GM06990 (cell line): ENCODE measurements around the genes DHX15 and SMIM20.

DNA sequence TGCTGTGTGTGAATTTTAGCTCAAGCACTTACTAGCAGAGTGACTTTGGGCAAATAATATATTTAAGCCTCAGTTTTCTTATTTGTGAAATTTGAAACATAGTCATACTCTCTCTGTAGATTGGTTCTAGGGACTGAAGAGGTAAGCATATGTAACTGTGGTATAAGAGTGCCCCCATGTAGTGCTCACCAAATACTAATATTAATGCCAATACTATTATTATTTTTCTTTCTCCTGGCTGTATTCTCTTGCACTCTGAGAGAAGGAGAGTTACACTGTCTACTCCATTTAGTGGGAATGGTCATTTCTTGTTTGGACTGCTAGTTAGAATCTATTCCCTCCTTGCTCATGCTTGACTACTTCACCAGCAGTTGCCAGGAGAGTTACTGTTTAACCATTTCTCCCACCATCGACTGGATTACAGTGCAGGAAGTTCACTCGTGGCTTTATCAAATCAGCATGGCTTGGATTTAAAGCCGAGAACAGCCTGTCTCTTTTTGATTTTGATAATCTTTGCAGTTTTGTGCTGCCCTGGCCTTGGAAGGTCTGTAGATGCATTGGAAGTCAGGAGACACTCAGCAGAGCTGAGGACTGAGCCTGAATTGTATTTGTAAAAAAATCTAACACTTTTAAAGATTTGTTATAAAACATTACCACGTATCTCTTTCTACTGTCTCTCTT lies 180.0 kb upstream of the ADGRA3 start:
- RRBS = no CpG with 5 or more reads among the region's 4 CpGs

GRCh38 chr4:23414163-23414569 lies 475.7 kb downstream of the PPARGC1A start:
- RRBS = no CpG with 5 or more reads among the region's 1 CpG

DNA sequence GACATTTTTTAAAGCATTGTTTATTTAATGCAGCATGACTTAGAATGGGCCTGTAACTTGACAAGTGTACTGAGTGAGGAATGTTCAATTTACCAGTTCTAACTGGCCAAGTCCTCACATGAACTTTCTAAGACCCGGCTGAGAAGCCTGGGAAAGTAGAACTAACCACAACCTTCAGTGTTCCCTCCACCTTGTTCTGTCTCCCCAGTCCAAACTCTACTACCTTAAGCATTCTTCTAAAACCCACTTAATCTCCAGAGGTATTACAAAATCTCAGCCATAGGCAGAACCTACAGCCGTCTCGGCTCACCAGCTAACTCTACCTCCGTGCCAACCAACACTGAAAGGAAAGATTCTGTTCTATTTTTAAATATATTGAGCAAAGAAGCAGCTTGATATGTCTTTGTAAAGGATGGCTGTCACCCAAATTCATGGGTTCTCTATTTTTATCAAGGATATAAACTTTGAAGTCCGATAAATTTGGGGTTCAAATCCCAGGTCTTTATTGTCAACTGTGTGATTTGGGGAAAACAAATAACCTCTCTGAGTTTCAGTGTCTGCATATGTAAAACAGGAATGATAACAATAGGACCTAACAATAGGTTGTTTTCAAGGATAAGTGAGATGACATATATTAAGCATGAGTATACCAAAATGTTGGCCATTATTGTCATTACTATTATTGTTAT lies 6.7 kb downstream of the PPARGC1A start:
- RRBS = no CpG with 5 or more reads among the region's 5 CpGs

GRCh38 chr4:23921902-23922526 lies 32.2 kb upstream of the PPARGC1A start:
- RRBS = no CpG with 5 or more reads among the region's 4 CpGs

GRCh38 chr4:24472615-24473281 lies 111.6 kb downstream of the DHX15 start:
- RRBS = 5% methylated on average over 29 of the region's 87 CpGs

GRCh38 chr4:24584309-24584828 lies at the start of gene DHX15:
Gene DHX15, minus strand, starts transcription at chr4:24584554.
- RRBS = 6% methylated on average over 5 of the region's 42 CpGs

DNA sequence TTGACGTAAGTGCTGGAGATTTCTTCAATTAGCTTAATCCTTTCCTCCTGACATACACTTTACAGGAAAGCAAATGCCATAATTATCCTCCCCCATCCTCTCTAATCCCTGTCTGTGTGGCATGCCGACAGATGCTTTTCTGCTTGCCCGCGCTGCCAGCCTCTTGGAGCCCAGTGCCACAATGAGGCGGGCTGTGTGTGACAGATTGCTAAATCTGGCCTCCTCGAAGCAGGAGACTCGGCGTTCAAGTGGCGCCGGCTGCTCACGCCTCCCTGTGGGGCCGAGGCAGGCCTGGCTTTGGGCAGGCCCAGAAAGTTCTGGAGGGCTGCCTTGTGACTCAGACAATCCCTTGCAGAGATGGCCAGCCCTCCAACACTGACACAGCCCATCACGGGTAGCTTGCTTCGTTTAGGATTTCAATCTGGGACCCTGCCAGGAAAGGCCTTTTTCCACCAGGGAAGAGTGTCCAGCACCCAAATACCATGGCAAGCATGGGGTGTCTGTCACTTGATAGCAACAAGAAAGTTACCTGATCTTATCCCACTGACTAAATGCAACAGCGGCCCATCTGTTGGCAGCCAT lies 64.8 kb upstream of the SOD3 start:
- RRBS = no CpG with 5 or more reads among the region's 15 CpGs

- RRBS = no CpG with 5 or more reads among the region's 9 CpGs
Measured at GRCh38 chr4:24842289-24842630, 46.9 kb downstream of the SOD3 start.

- RRBS = no CpG with 5 or more reads among the region's 14 CpGs
Measured at GRCh38 chr4:24979985-24980445, 50.7 kb downstream of the LGI2 start.

- RRBS = no CpG with 5 or more reads among the region's 4 CpGs
Measured at GRCh38 chr4:25254888-25255514, 21.2 kb downstream of the PI4K2B start.

DNA sequence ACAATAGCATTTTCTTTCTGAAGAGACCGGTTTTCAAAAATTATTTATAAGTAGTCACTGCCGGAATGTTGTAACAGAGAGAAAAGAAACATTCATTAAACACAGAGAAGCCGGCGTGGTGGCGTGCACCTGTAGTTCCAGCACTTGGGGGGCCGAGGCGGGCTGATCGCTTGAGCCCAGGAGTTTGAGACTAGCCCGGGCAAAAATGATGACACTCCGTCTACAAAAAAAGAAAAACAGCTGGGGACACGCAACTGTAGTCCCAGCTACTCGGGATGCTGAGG lies 855 bp downstream of the ZCCHC4 start:
- RRBS = no CpG with 5 or more reads among the region's 12 CpGs

DNA sequence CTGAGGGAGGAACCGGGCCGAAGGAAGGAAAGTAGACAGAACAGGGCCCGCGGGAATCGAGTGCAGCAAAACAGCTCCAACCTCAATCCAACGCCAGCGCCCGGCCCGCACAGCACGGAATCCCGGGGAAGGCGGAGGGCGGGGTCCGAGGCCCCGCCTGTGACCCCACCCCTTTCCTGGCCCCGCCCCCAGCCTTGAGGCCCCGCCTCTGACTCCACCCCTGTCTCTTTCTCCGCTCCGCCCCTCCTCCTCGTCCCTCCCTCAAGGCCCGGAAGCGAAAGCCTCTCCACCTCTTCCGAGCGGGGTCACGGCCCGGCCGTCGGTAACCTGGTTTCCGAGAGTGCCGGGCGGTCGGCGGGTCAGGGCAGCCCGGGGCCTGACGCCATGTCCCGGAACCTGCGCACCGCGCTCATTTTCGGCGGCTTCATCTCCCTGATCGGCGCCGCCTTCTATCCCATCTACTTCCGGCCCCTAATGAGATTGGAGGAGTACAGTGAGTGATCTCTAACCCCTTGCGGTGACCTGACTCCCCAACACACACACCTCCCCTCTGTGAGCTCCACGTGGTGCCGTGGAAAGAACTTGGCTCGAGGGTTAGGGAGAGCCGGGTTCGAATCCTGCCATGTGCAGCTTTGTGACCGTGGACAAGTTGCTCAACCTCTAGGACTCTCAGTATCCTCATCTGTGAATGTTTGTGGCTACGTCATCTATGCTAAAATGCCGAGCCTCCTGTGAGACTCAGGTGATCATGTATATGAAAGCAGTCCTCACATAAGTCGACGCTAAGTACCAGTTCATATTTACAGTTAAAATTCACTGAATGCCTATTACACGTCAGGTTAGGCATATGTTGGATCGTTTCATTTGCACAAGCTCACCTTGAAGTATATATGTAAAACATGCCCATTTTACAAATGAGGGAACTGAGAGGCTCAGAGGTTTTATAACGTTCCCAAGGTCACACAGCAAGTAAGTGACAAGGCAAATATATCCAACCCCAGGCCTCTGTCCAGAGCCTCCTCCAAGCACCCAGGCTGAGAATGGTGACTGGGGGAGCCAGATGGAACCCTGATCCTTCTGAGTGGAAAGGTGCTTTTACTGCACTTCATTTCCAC lies at the start of gene SMIM20:
Gene SMIM20 (plus strand): TSS at position 291 of the 1,115 bp plus-strand sequence.
- RRBS = 4% methylated on average over 21 of the region's 59 CpGs

GRCh38 chr4:26074413-26074783 lies 160.4 kb downstream of the SMIM20 start:
- RRBS = no CpG with 5 or more reads among the region's 5 CpGs

DNA sequence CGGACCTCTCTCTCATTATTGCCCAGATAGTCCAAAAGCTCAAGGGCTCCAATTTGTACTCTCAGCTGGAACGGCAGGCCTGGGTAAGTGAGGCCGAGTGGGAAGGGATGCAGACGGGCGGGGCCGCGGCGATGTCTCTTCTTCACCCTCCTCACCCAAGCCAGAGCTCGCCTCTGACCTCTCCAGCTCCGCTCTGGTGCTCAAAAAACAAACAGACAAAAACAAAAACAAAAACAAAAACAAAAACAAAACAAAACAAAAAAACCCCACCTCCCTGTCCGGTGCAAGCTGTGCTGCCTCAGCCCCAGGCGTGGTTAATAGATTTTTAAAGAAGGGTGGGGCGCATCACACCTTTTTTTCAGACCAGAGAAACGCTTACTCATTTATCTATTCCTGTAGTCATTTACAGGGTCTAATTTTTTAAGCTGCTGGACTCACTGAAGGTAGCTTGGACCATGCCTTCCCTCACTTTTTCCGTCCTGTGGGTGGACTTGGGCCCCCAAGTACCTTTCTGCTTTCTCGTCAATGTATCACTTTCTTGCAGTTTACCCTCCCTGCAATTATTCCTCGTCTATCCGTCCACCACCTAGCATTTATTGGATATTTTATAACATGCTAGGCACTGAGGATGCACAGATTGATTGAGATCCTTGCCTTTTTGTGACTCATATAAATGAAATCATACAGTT lies 470 bp downstream of the TBC1D19 start:
- RRBS = no CpG with 5 or more reads among the region's 18 CpGs

DNA sequence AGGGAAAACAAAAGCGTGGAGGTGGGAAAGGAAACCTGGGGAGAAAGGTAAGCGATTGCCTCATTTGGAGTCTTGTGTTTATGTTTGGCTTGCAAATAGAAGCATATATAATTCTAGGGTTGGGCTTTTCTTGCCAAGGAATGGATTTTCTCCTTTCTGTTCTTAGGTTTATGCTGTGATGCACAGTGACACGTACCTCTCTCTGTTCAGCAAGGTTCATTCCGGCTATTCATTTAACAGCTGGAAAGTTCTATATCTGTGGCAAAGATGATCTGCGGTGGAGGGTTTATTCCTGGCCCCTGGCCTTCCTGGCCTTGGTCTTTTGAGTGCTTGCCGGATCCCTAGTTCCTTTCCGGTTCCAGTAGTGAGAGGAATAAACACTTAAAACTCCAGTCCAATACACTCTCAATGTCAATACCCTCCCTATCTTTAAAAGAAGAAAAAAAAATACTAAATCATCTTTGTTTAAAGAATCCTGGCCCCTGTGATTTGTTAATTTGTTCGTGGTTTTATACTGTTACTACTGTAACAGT lies 2.1 kb upstream of the STIM2 start:
- RRBS = 22% methylated on average over 2 of the region's 8 CpGs

DNA sequence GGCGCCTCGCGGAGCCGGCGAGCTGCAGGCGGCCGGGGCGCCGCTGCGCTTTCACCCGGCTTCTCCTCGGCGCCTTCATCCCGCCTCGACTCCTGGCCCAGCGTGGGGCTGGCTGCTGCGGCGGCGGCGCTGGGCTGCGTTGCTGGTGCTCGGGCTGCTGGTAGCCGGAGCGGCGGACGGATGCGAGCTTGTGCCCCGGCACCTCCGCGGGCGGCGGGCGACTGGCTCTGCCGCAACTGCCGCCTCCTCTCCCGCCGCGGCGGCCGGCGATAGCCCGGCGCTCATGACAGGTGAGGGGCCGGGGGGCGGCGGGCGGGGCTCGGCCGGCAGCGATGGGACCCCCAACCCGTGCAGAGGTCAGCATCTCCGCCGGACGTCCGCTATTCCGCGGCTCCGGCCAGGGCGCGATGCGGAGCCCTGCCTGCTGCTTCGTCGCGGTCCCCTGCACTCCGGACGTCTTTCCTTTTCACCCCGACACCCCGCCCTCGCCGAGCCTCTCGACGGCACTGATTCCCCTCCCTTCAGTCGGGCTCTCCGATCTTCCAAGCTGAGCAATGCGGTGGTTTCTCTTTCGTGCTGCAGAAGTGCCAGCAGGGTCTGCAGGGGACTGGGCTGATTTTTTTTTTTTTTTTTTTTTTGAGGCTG lies 561 bp downstream of the STIM2 start:
- RRBS = 3% methylated on average over 34 of the region's 76 CpGs

- RRBS = no CpG with 5 or more reads among the region's 18 CpGs
Measured at GRCh38 chr4:26975614-26976268, 115.1 kb downstream of the STIM2 start.

DNA sequence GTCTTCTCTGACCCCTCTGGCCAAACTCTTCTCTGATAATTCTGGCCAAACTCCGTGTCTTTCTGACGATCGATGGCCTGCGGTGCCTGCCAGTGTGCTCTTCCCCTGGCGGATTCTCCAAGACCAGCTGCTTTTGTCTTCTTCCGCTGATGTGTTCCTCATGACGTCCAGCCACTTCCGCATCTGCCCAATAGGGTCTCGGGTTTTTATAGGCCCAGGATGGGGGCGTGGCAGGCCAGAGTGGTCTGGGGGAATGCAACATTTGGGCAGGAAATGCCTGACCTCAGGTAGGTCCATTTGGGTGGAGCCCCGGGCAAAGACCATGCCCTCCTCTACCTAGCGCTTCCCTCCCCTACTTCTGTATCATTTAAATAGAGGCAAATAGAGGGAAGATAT lies 1542.1 kb downstream of the STIM2 start:
- RRBS = no CpG with 5 or more reads among the region's 12 CpGs

DNA sequence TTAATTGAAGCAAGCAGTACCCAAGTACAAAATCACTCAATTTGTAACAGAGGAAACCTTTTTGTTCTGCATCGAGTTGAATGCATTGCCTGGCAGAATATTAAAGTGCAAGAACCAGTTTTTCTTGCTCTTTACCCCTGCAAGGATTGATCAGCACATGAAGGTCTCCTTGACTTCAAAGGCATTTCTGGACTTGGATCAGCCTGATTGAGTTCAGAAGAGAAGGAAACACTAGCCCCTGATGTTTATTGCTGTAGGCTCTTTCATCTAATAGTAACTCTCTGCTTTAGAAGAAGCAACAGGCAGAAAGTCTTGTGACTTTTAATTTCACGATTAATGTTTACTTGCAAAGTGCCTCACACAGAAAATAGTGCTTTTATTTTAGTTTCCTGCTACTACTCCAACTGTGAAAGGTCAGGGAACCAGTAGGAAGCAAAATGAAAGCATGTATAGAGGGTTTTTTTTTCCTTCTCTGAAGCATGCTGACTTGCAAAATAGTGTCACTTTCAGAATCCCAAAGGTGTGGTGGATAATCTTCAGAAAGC lies 69.0 kb downstream of the PCDH7 start:
- RRBS = no CpG with 5 or more reads among the region's 2 CpGs

DNA sequence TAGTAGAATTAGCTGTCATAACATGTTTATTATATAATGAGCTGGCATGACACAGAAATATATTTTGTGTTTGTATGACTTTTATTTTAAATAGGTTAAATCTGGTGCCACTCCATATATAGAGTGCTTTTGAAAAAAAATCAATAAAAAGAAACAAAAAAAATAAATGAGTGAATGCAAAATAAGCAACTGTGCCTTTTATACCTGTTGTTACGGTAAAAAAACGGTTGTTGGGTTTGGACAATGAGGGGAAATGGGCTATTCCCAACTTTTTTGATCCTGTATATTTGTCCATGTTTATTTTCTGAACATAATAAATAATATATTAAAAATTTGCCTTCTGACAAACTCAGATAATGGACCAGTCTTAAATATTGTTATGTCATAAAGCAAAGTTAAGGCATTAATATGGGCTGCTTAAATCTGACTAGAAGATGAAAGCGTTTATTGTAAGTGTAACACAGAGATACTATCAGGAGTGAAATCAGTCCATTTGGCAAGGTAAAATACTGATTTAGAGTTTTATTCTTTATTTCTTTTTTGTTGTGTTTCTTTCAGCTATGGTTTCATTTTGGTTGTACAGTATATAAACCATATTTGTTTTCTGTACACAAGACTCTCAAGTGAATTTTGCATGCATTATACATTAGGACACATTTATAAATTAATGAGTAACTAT lies 425.3 kb downstream of the PCDH7 start:
- RRBS = no CpG with 5 or more reads among the region's 3 CpGs